Neural cell (in vitro differentiated cells): ENCODE data around the gene ACAP2.

DNA sequence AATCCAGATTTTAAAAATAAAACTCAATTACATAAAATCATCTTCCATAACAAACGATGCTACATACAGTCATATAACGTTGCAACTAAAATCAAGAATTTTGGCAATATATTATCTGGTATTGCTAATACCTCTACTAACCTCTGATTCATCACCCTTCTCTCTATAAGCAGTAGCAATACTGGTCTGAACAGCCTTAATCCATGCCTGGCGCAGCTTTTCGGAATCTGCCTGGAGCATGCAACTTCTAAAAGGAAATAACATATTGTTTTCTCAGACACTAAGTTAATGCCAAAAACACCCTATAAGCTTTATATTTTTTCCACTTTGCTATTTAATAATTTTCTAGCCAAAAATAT is 35.4 kb upstream of the XXYLT1 start:
- RAMPAGE, long total RNA = no peak

DNA sequence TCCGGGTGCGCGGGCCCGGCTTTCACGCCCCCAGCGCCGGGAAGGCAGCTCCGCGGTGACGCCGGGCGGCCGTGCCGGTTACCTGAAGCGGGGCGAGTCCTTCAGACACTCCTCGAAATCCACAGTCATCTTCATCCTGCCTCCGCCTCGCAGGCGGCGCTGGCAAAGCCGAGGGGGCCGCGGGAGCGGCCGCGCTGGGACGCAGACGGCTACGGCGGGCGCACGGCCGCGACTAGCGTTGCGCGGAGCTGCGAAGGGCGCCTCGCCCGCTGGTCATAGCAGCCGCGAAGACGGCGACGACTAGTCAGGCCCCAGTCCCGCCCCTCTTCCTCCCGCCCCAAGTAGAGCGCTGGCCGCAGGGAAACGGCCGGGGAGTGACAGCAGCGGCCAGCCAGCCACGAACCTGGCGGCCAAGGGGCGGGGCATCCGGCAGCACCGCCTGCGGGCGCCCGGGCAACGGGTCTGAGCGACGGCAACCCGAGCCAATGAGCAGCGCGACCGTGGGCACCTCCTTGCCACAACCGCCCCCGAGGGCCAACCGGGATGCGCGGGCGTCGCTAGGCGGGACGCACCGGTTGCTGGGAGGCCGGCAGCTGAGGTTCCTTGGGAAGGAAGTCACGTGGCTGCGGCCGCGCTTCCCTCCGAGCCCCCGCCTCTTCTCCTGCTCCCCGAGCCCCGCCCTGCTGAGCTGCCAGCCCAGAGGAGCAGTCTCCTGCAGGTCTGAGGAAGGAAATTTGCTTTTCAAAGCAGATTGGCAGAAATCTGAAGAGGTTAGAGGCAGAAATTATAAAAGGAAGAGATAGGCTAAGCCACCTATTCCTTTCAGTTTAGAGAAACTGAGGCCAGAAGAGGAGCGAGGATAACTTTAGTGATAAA is at the start of gene ACAP2:
Gene ACAP2, minus strand, starts transcription at position 308 of the 876 bp plus-strand sequence.
- RAMPAGE, long total RNA = no peak

DNA sequence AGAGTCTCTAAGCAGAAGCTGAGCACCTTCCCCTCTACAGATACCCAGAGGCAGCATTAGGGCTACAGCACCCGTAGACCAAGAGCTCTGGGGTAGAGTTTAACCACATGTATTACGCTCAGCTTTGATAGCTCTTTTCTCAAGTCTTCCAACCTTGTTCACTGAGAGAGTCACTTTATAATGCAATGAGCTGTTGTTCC is 20.2 kb downstream of the APOD start:
- RAMPAGE, long total RNA = no peak

- RAMPAGE, long total RNA = no peak
Observed at GRCh38 chr3:195682143-195682810, 38.5 kb upstream of the MUC20 start.

DNA sequence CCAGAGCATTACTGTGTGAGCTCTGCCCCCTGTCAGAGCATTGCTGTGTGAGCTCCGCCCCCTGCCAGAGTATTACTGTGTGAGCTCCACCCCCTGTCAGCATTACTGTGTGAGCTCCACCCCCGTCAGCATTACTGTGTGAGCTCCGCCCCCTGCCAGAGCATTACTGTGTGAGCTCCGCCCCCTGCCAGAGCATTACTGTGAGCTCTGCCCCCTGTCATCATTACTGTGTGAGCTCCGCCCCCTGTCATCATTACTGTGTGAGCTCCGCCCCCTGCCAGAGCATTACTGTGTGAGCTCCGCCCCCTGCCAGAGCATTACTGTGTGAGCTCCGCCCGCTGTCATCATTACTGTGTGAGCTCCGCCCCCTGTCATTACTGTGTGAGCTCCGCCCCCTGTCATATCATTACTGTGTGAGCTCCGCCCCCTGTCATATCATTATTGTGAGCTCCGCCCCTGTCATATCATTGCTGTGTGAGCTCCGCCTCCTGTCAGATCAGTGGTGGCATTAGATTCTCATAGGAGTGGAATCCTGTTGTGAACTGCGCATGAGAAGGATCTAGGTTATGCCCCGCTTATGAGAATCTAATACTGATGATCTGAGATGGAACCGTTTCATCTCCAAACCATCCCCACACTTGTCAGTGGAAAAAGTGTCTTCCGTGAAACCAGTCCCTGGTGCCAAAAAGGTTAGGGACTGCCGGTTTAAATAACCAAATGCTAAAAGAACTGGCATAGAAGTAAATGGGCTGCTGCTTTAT is 33.4 kb upstream of the MUC20 start:
- RAMPAGE, long total RNA = no peak

DNA sequence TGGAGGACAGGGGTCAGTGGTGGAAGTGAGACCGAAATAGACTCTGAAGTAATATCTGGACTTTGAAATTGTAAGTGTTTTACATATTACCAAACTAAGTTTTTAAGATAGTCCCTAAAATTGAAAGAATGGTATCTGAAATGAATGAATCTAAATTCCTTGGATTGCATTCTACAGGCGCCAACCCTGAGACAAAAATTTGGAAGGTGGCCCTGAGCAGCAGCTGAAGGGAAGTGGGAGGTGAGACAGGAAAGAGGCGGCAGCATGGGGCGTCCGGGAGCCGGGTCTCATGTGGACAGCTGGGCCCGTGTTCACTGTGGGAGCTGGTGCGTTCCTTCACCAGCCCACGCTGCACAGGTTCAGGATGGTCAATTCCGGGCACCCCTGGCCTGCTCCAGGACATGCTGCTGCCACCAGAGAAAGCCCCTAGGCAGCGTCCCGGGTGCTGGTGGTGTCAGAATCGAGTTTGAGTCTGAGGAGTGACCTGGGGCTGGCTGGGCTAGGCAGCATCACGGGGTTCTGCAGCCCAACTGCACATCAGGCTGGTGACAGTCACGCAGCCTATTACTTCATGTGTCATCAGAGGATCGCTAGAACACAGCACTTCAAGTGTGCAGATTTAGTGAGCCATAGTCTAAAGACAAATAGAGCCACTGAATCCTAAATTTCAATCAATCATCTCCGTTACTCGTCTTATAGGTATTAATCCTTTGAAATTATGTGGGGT is 31.2 kb upstream of the MUC20 start:
- RAMPAGE, long total RNA = no peak

- RAMPAGE, long total RNA = no peak
Observed at GRCh38 chr3:195891401-195892016, 16.8 kb downstream of the TNK2 start.

GRCh38 chr3:195943705-195944464 is 35.5 kb upstream of the TNK2 start:
- RAMPAGE, long total RNA = no peak

DNA sequence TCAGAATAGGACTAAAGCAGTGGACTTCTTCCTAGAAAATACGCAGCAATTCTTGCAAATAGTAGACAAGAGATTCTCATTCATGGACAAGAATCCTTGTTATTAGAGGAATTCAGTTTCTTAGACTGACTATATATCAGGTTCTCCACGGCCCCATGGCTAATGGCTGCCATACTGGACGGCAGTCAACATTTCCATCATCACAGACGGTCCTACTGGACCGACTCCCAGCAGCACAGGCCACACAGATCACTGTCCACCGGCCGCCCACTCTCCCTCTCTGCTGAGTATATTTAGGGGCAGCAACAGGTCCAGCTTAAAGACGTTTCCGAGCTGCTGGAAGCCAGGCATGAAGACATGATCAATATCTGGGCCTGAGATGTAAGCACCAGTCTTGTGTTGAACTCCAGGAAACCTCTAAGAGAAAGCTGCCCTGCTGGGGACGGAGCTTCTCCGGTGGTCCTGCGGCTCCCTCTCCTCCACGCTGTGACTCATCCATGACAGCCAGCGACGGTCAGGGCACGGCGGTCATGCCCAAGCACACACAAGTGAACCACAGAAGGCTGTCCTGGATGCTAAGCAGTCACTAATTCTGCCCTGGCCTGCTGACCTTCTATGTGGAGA is 61.9 kb upstream of the TNK2 start:
- RAMPAGE, long total RNA = no peak

- RAMPAGE, long total RNA = no peak
Observed at GRCh38 chr3:196045129-196045884, 36.6 kb downstream of the TFRC start.

DNA sequence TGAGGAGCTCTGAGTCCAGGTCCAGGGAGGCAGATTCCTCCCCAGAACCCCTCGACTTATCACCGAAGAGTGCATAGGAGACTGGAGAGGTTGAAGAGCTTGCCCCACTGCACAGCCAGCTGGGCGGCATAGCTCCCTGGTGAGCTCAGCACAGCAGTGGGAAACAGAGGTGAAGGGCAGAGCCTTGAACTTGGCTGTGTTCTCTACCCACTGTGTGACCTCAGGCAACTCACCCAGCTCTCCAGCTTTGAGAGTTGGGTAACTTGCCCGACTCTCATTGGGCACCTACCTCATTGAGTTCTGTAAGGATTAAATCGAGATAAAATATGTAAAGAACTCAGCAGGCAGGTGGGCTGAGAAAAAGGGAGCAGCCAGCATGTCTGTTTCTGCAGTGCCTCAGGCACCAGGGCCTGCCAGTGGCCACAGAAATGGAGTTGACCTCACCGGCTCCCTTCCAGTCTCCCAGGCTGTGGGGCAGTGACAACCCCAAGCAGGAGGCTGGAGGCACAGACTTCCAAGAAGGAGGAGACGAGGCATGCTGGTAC is 54.1 kb upstream of the TFRC start:
- RAMPAGE, long total RNA = no peak

DNA sequence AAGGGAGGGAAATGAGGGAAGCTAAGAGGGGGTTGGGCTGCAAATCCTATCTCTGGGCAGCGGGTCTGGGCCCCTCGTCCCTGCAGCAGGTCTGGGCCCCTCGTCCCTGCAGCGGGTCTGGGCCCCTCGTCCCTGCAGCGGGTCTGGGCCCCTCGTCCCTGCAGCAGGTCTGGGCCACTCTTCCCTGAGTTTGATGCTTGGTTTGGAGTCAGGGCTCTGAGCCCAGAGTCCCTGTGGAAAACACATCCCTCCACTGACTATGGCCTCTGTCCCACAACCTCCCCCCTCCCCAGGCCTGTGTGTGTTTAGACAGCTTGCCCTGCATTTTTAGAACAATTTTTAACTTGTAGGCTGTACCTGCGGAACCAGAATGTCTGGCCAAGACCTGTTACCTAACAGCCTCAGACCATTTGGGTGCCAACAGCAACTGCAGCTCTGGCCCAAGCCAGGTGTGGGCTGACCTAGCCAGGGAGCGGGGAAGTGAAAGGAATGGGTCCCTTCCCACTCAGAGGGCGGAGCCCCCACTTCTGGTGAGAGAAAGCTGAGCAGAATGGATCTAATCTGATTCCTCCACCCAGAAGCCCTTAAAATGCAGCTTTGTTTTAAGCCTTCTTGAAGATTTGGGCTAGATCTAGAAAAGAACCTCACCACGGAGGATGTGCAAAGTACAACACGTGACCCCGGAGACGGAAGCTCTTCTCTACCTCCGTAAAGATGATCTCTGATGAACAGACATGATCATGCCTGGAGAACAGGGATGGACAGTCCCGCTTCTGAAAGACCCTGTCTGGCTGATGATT is 60.4 kb upstream of the TFRC start:
- RAMPAGE, long total RNA = no peak

DNA sequence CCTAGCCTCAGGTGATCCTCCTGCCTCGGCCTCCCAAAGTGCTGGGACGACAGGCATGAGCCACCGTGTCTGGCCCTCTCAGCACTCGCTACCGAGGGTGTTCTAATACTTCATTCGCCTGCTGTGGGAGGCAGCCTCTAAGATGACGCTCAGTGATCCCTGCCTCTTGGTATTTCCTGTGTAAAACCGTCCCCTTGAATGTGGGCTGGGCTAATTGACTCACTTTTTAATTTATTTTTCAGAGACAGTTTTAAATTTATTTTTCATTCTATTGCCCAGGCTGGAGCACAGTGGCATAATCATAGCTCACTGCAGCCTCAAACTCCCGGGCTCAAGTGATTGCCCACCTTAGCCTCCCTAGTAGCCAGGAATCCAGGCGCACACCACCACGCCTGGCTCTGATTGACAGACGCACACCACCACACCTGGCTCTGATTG is 62.9 kb upstream of the TFRC start:
- RAMPAGE, long total RNA = no peak

- RAMPAGE, long total RNA = no peak
Observed at GRCh38 chr3:196170846-196171262, 40.3 kb downstream of the ZDHHC19 start.

- RAMPAGE, long total RNA = no peak
Observed at GRCh38 chr3:196208107-196208721, 3.0 kb downstream of the ZDHHC19 start.

GRCh38 chr3:196274560-196275012 is 12.9 kb downstream of the PCYT1A start:
- RAMPAGE, long total RNA = no peak

DNA sequence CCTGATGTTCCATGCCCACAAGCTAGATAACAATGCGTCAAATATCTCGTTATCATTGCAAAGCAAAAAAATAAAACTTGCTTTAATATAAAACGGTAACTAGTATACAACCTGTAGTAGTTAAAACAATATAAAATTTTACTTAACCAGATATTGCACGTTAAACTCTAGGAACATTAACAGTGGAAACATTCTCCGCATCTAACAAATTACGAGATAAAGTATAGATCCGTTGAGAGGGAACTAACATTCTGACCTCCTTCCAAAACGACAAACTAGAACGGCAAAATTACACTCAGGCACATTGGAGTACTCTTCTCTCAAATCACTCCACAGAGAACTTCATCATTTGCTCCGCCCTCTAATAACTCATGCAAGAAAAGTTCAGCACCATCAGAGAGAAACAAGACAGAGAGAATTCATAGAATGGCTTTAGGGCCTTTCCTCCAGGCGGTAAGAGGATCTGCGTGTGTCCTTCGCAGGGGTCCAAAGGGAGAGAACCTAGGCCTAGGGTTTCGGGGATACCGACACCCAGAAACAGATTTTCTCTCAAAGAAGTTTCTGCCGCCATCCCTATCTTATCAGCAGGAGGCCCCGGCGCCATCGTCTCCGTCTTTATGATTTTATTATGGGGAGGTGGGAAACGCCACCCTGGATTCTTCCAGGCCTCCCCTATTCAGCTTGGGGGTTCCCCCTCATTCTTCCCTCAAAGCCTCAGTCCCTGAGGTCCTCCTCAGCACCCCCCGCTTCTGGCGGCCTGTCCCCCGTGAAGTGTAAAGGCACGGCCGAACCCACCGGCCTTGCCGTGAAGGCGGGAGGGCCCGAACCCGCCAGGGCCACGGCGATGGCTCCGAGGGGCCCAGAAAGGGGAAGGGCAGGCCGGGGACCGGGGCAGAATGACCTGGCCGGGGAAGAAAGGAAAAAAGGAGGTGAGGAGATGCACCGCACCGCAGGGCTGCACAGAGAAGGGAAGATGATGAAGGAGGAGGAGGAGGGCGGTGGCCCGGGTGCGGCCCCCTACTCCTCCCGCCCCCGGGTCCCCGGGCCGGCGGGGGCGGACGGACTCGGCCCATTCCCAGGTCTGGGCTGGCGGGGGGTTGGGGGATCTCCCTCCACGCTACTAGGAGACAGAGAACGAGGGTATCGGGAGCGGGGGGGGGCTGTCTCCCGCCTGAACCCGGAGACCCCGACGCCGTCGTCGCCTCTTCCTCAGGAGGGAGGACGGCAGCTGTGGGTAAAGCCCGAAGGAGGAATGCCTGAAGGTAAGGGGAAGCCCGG is 799 bp downstream of the UBXN7 start:
- RAMPAGE, long total RNA = no peak

DNA sequence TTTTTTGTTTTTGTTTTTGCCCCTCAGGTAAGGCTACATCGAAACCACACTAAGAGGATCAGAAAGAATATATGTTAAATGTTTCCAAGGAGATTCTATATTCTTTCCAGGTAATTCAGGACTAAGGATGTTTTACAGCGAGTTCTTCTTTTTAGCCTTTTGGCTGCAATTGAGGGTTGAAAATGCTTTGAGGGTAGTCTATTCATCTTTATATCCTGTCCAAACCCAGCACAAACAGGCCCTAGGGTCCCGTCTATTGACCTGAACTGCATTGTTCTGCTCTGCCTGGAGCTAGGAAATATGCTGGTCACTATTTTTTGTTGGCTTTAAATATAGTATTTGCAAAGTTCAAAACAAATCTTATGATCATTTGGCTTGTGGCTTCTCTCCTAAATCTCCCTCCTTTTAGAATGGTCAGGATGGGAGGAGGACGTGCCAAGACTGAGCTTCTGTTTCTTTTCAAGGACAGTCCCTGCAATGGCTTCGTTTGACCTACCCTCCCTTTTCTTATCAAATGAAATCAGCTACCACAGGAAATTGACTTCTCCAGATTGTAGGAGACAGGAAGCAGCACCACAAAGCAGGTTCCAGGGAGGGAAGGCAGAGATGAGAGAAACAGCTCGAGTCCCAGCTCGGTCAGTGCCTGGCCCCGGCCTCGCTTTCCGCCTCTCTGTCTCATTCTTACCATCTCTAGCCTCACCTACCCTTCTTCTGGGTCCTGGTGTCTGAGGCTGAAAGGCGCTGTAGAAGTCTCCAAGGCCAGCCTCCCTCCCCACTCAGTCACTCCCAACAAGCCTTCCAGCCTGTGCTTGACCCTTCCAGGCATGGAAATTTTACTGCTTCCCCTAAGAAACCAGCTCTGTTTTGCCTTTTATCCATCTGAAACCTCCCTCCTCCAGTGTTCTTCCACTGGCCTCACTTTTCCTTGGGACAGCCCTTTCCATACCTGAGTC is 27.5 kb upstream of the NRROS start:
- RAMPAGE, long total RNA = no peak

DNA sequence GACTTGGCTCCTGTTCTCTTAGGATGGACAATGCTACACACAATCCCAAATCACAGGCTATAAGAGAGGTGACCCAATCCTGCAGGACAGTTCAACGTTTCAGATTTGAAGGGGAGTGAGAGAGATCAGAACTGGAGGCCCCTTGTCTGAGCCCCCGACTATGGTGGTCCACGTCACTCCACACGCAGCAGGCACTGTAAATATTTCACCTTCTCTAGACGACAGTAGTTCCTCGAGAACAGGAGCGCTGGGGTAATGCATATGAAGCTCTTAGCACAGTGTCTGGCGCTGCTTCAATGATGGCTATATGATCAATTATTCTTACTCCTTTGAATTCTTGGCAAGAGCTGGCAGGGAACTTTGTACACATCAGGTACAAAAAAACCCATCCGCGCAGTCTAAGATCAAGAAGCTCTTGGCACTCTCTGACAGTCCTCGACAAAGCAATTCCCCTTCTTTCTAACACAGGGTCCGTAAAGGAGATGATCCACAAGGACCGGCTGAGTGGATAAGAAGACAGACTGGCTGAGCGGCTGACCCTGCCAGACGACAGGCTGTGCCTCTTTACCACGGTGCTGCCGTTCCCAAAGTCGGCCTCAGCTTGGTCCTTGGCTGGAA is 562 bp upstream of the NRROS start:
- RAMPAGE, long total RNA = no peak

GRCh38 chr3:196657610-196658347 is 18.3 kb downstream of the NRROS start:
- RAMPAGE, long total RNA = no peak